Epithelial cell of alveolus of lung (primary cell): Measurements from ENCODE around the genes SLC35D2, TDRD7 and TSTD2.

DNA sequence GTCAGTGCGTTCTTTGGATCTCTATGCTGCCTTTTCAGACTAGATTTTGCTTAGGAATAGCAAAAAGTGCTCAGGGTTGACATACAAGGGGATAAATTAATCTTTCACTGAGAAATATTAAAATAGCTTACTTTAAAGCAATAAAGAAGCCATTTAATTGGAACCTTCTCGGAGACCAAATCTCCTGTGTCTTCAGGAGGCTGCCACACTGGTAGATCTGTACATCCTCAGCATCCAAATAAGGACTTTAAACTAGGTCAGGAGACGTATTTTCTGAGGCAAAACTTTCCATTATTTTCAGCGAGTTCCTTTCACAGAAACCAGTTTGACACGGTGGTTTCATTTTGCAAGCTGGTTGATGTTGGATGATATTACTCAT is 199.5 kb downstream of the ERCC6L2 start:
- RAMPAGE, long total RNA: no peak
- RRBS: no CpG with 5 or more reads among the region's 5 CpGs

- RAMPAGE, long total RNA: no peak
- RRBS: no CpG with 5 or more reads among the region's 18 CpGs
Measured at GRCh38 chr9:96146861-96147366, 155.1 kb downstream of the HSD17B3 start.

GRCh38 chr9:96377251-96377710 is 6.2 kb downstream of the SLC35D2 start:
- RAMPAGE, long total RNA: no peak
- RRBS: no CpG with 5 or more reads among the region's 2 CpGs

DNA sequence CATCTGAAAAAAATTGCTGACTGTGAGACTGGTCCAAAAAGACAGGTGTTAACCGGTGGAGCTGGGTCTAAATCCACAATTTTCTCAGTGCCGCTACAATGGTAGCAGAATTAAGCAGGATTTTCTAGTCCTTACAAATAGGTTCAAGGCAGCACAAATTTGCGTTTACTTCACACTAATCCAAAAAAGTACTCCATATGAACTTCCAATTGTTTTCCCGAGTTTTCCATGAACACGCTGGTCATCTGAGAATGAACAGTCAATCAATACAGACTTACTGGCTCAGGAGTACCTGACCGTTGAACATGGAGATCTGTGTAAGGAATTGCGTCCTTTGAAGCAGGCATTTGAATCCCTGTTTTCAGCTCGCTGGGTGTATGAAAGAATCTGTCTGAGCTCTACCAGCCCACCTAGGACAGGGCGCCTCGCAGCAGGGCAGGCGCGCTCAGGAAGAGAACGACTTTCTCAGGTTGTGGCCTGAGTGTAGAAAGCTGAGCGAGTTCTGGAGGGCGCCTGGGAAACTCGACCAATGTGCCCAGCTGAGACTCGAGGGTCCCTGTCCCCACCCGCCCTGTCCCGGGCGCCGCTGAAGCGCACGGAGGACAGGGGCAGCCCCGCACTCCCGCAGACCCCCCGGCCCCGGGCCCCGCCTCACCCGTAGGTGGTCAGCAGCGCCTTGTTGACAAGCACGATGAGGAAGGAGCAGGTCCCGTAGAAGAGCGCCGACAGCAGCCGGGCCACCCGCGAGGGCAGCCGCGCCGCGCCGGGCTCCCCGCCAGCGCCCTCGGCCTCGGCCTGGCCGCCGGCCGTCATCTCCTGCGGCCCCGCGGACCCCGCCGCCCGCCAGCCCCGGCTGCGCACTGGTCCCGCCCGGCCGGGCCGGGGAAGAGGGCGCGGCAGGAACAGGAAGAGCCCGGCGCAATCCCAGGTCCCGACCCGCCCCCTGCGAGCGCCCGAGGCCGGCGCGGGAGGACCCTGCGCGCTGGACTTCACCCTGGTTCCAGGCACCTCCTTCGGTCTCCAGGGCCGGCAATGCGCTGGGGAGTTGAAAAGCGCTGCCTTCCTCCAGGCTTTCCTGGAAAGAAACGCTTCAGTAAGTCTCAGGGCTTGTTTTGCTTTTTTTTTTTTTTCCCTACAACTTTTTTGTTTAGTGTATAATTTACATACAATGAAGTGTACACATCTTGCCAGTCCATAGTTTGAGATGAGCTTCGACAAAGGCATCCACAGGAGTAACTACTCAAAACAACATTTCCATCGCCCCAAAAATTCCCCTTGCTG is at the start of gene SLC35D2:
TSS of gene SLC35D2 (minus strand) at position 890 of the 1,281 bp plus-strand sequence.
- RAMPAGE, long total RNA: no peak
- RRBS: 2% methylated on average over 45 of the region's 82 CpGs

- RAMPAGE, long total RNA: no peak
- RRBS: no CpG with 5 or more reads among the region's 15 CpGs
Measured at GRCh38 chr9:96407100-96407425, 11.1 kb downstream of the ZNF367 start.

DNA sequence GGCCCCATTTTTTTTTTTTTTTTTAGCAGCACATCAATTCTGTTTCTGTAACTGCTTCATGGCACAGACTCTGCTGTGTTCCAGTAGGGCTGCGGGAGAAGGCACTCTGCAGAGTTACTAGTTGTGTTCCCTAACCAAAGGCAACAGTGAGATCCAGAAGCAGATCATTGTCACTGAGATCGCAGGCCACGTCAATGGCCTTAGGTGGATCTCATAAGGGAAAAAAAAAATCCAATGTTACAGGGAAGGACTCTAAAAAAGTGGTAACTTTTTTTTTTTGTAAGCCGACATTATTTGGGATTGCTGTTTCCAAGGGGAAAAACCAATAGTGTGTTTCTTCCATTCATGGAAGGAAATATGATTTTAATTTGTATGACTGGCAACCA is 52.6 kb downstream of the HABP4 start:
- RAMPAGE, long total RNA: no peak
- RRBS: no CpG with 5 or more reads among the region's 4 CpGs

DNA sequence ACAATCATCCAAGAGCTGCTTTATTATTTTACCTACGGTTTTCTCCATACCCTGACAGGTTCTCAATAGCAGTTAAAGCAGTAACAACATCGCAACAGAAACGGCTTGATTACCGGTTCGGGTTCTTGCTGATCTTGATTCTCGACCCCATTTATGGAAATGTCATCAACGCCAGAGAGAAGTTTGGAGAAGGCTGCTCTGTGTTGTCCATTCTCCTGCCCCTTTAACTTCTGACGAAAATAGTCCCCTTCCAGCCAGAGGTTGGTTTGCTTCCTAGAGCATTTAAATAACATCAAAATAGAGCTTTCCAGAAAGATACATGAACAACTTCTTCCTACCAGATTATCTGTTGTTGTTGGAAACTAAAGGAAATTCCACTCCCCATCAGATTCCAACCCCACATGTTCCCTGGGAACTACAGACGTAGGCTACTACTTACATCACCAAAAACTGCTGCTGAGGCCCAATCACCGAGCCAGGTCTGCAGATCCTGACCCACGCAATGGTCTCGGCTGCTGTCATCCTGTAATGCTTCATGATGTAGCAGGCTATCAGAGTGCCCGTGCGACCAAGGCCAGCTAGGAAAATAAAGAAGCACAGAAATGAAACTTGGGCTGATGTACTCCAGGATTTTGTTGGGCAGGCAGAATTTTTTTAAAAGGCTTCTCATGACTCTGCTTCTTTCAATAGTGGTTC is 73.3 kb downstream of the HABP4 start:
- RAMPAGE, long total RNA: no peak
- RRBS: no CpG with 5 or more reads among the region's 14 CpGs

- RAMPAGE, long total RNA: no peak
- RRBS: 1% methylated on average over 23 of the region's 60 CpGs
Measured at GRCh38 chr9:96618240-96619029, 1.2 kb downstream of the CDC14B start.

- RAMPAGE, long total RNA: no peak
Measured at GRCh38 chr9:96885729-96886367, 31.5 kb upstream of the ZNF782 start.

- RAMPAGE, long total RNA: no peak
- RRBS: no CpG with 5 or more reads among the region's 4 CpGs
Measured at GRCh38 chr9:97326231-97326787, 18.9 kb downstream of the CCDC180 start.

DNA sequence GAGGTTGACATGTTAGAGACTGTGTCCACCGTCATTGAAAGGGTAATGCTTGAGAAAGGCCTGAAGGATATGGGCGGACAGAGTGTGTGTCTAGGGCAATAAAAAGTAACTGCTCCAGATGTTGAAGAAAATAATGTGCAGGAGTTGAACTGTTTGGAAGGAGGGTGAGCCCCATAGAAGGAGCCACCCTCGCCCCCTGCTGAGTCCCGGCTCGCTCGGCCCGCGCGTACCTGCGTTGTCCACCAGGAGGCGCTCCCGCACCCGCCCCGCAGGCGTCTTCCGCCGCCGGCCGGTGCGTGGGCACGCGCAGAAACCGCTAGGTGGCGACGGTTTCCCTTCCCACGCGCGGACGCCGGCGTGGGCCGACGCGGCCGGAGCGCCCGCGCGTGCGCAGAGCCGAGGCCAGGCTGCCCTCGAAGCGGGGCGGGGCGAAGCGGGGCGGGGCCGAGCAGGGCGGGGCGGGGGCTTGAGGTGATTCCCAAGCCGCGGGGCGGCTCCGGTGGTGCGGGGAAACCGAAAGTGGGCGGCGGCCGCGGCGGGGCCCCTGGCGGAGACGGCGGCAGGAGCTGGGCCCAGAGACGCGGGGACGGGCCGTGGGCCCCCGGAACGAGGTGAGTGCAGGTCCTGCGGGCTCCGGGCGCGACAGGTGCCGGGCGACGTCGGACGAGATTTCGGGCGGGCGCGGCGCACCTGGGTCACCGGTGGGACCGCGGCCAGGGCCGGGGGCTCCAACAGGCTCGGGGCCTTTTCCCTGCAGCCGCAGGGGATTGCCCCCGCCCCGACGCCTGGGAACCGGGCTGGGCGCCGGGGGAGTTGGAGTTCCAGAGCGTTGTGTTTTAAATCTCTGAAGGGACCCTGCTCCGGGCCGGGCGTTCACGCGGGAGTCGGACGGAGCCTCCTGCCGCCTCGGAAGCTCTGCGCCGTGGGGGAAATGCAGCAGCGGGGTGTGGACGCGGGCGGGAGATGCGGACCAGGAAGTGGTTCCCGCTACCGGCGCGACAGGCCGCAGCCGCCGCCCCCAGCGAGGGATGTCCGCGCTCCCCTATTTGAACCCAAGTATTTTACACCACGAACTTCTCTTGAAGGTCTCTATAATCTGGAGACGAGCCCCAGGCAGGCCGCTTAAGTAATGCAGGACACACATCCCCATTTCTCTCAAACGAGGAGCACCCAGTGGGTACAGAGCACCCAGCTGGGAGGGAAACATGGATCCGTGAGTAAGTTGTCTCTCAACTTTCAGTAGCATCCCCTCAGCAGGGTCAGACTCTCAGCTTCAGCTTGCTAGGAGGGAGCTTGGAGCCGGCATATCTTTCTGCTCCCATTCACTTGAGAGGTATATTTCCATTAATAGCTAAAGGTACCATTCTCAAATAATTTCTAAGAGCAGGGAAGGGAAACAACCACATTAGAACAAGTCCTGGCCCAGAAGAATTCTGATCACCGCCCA is at the start of gene TDRD7:
TSS of gene TDRD7 (plus strand) at position 469 of the 1,447 bp plus-strand sequence.
- RAMPAGE, long total RNA: no peak
- RRBS: under 1% methylated on average over 38 of the region's 130 CpGs

DNA sequence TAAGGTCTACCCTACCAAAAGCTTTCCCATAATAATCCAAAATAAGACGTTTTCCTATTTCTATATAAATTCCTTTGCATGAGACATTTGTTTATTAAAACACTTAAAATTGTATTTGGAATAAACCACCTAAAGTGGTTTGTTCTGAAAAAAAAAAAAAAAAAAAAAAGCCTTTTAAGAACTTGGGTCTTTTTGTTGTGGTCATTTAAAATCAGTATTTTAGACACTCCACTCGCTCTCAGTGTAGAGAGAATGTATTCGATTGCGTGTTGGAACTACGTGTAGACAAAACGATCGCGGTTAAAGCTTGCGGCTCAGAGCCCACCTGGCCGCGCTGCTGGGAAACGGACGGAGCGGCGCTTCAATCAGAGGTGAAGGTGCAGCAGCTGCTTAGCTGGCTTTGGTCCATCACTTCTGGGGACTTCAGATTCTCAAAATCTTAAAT is 547 bp upstream of the TMOD1 start:
- RAMPAGE, long total RNA: no peak
- RRBS: no CpG with 5 or more reads among the region's 15 CpGs

- RAMPAGE, long total RNA: no peak
- RRBS: no CpG with 5 or more reads among the region's 5 CpGs
Measured at GRCh38 chr9:97562644-97562977, 61.1 kb downstream of the TMOD1 start.

DNA sequence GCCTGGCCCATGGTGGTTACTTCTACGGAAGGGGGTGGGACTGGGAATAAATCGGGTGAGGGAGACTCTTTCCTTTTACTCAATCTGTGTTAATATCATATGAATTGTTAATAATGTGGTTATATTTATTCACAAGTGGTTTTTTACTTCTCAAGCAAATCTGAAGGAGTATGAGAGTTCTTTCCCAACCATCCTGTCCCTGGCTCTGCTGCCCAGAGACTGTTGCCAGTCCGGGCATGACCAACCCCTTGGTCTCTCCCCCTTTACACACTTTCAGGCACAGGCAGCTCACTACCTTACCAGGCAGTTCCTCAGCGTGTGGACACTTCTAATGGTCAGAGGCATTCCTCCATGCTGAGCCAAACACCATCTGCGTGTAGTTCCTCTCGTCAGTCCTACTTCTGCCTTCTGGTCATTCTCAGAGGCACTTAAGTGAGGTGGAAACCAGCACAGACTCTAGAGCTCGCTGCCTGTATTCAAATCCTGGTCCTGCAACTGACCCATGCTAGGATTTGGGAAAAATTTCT is 56.2 kb downstream of the TSTD2 start:
- RAMPAGE, long total RNA: no peak
- RRBS: no CpG with 5 or more reads among the region's 7 CpGs

GRCh38 chr9:97599482-97600536 is 33.4 kb downstream of the TSTD2 start:
- RAMPAGE, long total RNA: no peak
- RRBS: no CpG with 5 or more reads among the region's 9 CpGs

- RAMPAGE, long total RNA: start-site peak on the minus strand at chr9:97633318-97633392, 60 and 50 reads in 2 replicates; start-site peak on the plus strand at chr9:97633764-97633832, 478 and 291 reads in 2 replicates
- RRBS: 1% methylated on average over 50 of the region's 114 CpGs
Measured at GRCh38 chr9:97633008-97634108, at the start of gene TSTD2. Gene TSTD2 (minus strand): TSS chr9:97633368.

DNA sequence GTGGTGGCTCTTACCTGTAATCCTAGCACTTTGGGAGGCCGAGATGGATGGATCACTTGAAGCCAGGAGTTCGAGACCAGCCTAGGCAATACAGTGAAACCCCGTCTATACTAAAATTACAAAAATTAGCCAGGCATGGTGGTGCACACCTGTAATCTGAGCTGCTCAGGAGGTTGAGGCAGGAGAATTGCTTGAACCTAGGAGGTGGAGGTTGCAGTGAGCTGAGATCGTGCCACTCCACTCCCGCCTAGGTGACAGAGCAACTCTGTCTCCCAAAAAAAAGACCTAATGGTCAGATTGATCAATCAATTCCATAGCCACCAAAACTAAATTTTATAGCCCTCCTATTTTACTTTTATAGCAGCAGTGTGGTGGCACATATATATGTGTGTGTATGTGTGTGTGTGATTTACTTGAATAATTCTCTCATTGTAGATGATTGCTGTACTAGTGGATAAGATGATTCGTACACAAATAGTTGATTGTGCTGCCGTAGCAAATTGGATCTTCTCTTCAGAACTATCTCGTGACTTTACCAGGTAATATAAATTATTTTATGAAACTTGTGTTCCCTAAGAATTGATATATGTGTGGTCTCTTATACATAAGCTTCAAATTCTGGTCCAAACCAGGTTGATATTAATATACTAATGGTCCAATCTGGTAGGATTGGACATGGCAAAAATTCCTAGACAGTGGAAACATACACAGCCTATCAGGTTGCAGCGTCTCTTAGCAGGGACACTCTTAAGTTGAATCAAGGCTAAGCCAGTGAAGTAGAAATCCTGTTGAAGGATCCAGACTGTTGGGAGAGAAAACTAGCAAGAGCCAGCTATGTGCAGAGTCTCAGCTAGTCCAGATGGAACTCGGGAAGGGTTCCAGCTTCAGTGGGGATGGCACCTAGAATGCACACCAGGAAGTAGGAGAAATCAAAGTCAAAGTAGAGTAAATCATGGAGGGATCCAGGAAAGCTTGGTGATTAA is 30.6 kb downstream of the NCBP1 start:
- RAMPAGE, long total RNA: no peak
- RRBS: no CpG with 5 or more reads among the region's 10 CpGs

GRCh38 chr9:97666553-97667483 is 30.3 kb downstream of the XPA start:
- RAMPAGE, long total RNA: no peak
- RRBS: no CpG with 5 or more reads among the region's 8 CpGs

GRCh38 chr9:97876720-97877339 is 23.8 kb downstream of the FOXE1 start:
- RAMPAGE, long total RNA: no peak
- RRBS: no CpG with 5 or more reads among the region's 14 CpGs

DNA sequence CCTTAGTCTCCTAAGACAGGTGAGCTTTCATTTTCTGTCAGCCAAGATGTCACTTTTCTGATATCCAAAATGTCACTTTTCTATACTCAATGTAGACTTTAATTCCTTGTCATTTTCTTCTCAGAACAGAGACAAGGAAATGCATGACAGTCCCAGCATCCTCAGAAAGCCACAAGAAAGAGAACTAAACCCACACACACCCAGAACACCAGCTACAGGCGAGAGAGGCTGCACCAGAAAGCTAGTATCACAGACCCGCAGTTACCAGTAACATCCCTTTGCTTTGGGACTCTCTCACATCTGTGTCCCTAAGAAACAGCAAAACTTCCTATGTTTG is 17.1 kb downstream of the TRMO start:
- RAMPAGE, long total RNA: no peak
- RRBS: no CpG with 5 or more reads among the region's 2 CpGs